Pericardium (tissue), 1 donor: ENCODE data around the gene BRPF1.

DNA sequence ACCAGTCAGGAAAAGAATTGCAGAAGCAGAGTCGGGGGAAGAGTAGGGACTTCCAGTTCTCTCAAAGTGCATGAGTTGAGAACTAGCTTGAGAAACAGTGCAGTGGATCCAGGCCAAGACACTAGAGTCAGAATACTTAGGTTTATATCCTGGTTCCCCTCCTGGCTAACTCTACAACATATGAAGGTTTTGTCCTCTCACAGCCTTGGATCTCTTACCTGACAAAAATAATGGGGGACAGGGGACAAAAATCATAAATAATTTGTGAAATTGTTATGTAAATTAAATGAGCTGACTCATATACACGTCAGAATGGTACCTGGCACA is 150.0 kb downstream of the GRM7 start:
- RRBS = no CpG with 5 or more reads among the region's 2 CpGs

DNA sequence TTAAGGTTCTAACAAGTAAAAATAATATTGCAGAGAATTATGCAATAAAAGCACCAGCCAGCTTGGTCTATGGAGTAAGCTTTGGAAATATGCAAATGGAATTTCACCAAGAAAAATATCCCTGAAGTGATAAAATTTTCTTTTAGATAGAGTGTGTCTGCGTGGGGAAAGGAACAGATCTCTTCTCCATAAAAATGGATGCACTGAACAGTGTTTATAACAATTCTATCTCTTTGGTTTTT is 712.3 kb downstream of the GRM7 start:
- RRBS = no CpG with 5 or more reads among the region's 1 CpG

DNA sequence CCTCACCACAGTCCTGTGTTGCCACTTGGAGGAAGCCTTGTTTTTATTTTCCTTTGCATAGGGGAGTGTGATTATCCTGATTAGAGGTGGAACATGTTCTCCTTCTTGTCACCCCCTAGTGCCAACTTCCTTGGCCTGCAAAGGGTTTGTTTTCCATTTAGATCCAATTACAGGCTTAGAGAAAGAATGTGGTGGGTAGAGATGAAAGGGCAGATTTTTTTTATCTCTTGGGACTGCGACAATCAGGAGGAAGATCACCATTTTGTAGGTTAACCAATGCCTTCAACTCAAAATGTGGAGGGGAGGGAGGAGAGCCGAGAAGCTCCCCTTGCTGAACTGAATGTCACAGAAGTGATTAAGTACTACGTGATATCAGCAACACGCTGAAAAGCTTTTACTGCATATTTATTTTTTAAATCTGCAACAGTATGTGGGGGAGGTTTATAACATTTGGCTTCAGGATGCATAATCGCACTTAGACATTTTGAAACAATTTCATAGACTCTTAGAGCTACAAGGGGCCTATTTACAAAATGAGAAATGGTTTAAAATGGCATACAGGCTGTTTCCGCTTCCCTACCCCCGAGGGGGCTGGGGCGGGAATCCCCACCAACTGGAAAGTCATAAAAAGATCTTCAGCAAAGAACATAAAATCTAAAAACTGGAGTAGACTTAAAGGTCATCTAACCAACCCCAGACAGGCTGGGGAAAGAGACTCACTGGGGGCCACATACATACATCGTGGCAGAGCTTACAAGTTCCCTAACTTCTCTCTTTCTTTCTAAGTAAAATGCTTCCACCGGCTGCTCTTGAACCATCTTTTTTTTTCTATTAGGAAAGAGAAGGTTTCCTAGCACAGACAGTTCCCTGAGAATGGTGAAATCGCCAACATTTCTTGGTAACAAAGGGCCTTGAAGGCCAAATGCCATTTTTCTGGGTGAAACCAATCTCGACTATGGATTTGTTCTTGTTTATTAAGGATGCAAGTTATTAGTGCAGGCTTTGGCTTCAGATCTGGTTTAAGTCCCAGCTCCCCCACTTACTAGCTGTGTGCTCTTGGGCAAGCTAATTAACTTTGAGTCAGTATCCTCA is 2.6 kb downstream of the LMCD1 start:
- RRBS = no CpG with 5 or more reads among the region's 12 CpGs

- RRBS = no CpG with 5 or more reads among the region's 3 CpGs
Measured at GRCh38 chr3:8523135-8523764, 21.6 kb downstream of the LMCD1 start.

- RRBS = no CpG with 5 or more reads among the region's 11 CpGs
Measured at GRCh38 chr3:8529032-8529864, 27.6 kb downstream of the LMCD1 start.

GRCh38 chr3:8554669-8555694 is 53.4 kb downstream of the LMCD1 start:
- RRBS = 40% methylated on average over 1 of the region's 19 CpGs

- RRBS = no CpG with 5 or more reads among the region's 17 CpGs
Measured at GRCh38 chr3:8611691-8612157, 32.9 kb downstream of the SSUH2 start.

- RRBS = no CpG with 5 or more reads among the region's 11 CpGs
Measured at GRCh38 chr3:8981567-8982107, 18.4 kb upstream of the RAD18 start.

GRCh38 chr3:8982531-8982909 is 19.2 kb upstream of the RAD18 start:
- RRBS = no CpG with 5 or more reads among the region's 5 CpGs

DNA sequence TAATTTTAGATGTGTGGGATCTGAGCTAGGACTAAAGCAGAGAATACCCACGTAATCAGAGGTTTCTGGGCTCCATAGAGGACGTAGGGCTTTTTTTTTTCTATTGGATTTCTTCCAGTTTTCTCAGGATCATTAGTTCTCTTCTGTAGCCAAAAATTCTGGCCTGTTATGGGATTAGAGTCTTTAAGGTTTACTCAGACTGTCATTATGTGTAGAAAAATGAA is 1.8 kb downstream of the SETD5 start:
- RRBS = no CpG with 5 or more reads among the region's 2 CpGs

DNA sequence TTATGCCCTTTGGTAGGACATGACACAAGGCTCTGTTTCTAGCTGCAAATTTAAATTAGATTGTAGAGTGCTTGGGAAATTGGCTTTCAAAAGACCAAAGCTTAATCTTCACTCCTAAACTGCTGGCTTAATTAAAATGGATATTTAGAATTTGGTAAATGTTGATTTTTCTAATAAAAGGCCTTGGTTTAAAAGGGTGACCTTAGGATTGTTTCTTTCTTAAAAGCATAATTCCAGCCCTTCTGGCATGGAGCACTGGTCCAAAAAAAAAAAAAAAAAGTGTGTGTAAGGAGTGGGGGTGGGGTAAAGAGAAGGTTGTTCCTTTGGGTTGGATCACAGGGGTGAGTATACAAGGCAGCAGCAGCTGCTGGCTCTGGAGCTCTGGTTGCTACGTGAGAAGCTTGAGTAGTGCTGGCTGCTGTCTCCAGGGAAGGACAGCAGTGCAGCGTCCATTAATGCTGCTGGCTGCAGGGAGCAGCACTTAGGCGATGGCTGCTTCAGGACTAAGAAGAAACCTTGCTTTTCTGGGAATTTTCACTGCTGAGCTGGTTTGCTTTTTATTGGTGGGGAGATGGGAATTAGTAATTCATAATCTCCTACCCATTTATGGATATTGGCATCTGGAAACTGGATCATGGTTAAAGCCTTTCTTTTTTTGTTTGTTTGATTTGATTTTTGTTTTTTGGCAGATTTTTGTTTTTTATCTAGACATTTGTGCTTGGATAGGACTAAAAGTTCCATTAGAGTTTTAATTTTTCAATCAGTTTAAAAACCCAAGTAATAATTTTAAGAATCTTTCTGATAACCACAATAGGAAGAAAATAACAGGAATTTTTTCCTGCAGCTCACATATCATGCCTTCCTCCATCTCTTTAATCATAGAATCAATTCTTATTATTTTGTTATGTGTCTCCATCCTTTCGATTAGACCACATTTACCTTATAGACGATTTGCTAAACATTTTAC is 2.4 kb downstream of the SETD5 start:
- RRBS = no CpG with 5 or more reads among the region's 5 CpGs

DNA sequence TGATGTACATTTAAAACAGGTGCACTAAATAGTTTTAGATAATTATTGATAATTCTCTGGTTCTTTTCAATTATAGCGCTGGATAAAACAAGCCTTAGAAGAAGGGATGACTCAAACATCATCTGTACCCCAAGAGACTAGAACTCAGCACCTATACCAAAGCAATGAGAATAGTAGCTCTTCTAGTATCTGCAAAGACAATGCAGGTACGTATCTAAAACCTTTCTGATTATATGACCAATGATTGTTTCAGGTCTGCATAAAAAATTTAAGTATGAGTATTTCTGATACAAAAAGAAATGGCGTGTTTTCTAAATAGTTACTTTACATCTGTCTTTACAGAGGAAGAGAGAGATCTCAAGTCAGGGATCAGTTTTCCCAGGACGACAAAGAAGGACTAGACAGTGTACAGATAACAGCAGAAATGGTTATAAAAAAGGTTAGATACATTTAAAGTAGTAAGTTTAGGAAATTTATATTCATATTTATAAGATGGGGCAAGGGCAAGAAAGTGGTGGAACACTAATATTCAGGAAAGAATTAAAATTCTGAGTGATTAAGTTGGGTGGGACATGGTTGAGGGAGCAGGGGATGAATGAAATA is 56.3 kb downstream of the SETD5 start:
- RRBS = no CpG with 5 or more reads among the region's 4 CpGs

- RRBS = no CpG with 5 or more reads among the region's 8 CpGs
Measured at GRCh38 chr3:9662710-9663198, 13.4 kb downstream of the MTMR14 start.

GRCh38 chr3:9730816-9731951 is at the start of gene BRPF1:
BRPF1 (plus strand) TSS chr3:9731735.
- RRBS = 2% methylated on average over 11 of the region's 91 CpGs

GRCh38 chr3:9760730-9761873 is 8.6 kb downstream of the CAMK1 start:
- RRBS = no CpG with 5 or more reads among the region's 20 CpGs

GRCh38 chr3:9892994-9893873 is 2.8 kb downstream of the JAGN1 start:
- RRBS = no CpG with 5 or more reads among the region's 11 CpGs

- RRBS = no CpG with 5 or more reads among the region's 12 CpGs
Measured at GRCh38 chr3:10234894-10235229, 13.4 kb upstream of the TATDN2 start.

DNA sequence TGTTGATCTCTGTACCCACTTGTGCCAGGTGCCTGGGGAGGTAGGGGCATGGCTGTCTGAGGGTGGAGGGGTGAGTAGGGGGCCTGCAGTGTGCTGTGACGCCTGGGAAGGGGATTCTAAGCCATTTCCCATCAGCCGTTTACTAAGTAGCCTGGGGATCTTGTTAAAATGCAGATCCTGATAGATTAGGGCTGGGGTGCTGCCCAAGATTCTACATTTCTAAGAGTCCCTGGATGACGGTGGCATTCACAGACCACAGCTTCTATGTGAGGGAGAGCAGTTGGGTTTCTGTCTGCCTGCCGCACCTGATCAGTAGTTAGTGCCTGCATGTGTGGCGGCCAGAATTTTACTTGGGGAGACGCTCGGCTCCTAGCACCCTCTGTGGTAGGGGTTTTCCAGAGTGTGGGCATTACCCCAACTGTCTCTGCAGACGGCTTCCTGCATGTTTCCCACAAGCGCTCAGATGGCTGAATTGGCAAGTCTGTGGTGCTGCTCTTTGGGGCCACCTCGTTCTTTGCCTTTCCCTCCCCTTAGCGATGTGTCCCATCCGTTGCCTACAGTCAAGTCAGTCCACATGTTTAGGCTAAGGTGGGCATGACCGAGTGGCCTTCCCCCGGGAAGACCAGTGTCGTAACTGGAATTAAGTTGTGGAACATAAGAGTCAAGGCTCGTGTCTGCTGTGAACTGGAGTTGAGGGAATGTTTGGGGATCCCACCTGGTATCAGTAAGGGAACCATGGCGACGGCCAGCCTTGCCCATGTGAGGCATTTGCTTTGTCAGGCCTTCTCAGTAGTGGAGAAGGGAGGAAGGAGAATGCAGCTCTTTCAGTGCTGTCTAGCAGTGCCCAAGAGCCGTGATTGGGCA is 8.2 kb downstream of the GHRL start:
- RRBS = no CpG with 5 or more reads among the region's 19 CpGs

DNA sequence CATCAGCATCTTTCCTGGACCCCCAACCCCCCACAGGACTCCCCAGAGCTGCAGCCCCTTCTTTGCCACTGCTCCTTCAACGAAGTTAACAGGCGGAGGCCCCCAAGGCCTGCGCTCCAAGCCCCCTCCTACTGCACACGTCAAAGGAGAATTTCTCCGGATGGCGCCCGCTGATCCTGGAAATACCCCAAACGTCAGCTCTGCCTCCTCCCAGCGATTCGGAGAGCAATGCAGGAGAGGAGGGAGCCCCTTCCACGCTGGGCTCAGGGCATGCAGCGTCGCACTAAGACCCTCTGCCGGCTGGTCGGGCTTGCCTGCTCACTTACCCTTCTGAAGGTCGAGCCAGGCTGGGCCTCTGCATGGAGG is 1.3 kb downstream of the ATP2B2 start:
- RRBS = no CpG with 5 or more reads among the region's 16 CpGs

GRCh38 chr3:10707867-10708390 is 108.1 kb upstream of the SLC6A11 start:
- RRBS = 4% methylated on average over 26 of the region's 64 CpGs